Progenitor cell of endocrine pancreas (in vitro differentiated cells): ENCODE measurements around the genes EIF4ENIF1, PISD and PRR14L.

- PRO-cap: no peak
Observed at GRCh38 chr22:30978065-30979077, 9.8 kb upstream of the MORC2 start.

GRCh38 chr22:31044161-31044729, 36.9 kb upstream of the SMTN start:
- PRO-cap: no peak

DNA sequence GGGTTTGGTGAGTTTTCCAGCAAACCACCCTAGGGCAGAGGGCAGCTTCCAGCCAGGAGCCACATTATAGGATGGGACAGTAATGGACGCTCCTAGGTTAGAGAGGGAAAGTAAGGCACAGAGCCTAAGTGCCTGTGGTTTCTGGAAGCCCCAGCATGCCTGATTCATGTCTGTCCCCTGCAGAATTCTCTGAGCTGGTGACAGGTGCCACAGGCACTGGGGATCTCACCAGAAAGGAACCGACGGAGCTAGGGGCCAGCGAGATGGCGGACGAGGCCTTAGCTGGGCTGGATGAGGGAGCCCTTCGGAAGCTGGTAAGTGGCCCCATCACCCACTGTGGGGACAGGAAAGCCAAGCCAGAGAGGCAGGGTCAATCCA, 1.9 kb downstream of the SMTN start:
- PRO-cap: no peak

GRCh38 chr22:31087048-31087351, 5.9 kb downstream of the SMTN start:
- PRO-cap: no peak

- PRO-cap: no peak
Observed at GRCh38 chr22:31088850-31090138, 8.2 kb downstream of the SMTN start.

DNA sequence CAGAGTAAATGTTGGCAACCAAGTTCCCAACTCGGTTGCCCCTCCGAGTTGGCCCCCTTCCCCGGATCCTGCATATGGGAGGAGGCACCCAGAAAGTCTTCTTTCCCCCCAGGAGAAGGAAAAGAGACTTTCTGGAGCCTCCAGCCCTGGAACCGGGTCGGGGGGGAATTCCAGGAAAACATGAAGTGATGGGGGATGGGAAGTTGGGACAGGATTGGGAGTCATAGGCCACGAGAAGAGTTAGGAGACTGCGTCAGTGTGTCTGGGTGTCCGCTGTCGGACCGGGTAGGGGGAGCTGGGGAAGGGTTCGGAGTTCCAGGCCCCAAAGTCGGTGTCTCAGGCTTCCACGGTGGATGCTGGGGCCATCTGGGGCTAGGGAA, 522 bp downstream of the SELENOM start:
- PRO-cap: no peak

- PRO-cap: no peak
Observed at GRCh38 chr22:31148932-31149325, 8.6 kb upstream of the PLA2G3 start.

DNA sequence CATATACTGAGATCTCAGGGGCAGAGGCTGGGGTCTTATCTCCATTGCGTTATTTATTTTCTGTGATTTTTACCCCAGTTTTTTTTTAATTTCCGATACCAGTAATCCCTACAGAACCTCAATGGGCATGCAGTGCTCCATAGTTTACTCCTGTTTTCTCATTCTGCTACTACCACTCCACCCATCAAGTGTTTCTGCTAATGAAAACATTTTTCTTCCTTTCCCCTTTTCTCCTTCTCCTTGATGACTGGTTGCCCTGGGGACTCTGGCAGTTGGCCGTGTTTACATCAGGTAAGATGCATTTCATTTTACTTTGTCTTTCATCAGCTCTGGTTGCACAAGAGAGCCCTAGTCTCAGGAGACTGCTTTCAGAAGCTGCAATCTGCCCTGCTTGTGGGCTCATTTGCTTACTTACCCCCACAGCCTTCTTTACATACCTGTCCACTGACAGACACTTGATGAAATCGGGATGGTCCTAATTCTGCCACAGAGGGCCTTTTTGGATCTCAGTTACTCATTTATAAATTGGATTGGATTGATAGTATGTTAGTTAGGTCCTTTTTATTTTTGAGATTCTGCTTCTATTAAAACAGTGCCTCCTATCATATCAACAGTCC, 19.6 kb upstream of the LIMK2 start:
- PRO-cap: no peak

GRCh38 chr22:31230367-31230981, 18.4 kb downstream of the LIMK2 start:
- PRO-cap: no peak

- PRO-cap: no peak
Observed at GRCh38 chr22:31291604-31292096, 638 bp downstream of the PIK3IP1 start.

DNA sequence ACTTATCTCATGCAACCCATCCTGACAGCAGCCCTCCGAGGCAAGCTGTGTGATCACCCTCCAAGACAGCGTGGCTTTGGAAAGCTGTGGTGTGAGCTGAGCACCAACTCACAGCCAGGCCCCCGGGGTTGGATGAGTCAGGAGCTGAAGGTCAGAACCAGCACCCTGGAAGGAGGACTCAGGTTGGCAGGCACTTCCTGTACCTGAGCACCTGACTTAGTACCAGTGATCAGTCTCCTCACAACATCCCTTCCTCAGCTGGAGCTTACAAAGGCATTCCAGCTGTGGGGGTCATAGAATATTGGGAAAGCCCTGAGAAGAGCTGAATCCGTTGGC, 8.9 kb downstream of the PATZ1 start:
- PRO-cap: no peak

- PRO-cap: no peak
Observed at GRCh38 chr22:31393986-31394300, 5.5 kb upstream of the DRG1 start.

DNA sequence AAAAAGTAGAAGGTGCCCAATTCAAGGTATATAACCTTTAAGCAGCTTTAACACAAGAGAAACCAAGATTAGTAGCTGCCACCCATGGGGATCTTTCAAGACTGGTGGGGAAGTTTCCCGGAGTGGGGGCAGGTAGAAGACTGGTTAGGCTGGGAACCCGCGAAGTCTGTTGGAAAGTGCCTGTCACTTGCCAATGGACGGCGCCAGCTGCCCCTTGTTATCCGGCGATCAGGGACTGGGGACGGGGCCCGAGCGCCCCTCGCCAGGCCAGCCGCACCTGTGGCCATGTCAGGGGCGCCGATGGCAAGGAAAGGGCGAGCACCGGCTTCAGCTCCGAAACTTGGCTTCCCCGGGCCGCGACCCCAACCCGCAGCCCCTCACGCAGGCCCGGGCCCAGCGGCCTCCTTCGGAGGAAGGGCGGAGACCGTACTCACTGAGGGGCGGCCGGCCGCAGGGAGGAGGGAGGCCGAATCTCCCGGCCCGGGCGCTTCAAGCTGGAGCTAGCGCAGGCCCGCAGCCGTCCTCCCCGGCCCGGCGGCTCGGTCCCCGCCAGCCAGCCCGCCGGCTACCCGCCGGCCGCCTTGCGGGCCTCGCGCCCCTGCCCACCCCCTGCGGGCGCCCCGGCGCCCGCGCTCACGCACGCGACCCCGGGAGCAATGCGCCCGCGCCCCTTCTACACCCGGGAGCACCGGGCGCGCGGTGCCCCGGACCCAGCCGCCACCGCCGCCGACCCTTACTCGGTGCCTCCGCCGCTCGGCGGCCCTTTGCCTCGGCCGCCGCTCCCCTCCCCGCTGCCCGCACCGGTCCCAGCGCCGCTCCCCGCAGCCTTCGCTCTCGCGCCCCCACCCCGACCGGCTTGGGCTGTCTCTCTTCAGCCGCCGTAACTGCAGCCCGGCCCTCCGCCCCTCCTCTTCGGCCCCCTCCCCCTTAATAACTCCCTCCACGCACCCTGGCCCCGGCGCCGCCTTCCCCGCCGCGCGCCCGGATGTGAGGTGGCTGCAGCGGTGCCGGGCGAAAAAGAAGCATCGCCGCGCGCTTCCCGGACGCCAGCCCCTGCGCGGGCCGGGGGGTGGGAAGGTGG, at the start of gene EIF4ENIF1:
TSS of gene EIF4ENIF1 (minus strand) at position 886 of the 1,081 bp plus-strand sequence.
- PRO-cap: unidirectional peak, plus-strand start at position 186 of the sequence; unidirectional peak, plus-strand start at position 286 of the sequence; bidirectional peak, plus-strand start outside the sequence, minus-strand start at position 886 of the sequence

DNA sequence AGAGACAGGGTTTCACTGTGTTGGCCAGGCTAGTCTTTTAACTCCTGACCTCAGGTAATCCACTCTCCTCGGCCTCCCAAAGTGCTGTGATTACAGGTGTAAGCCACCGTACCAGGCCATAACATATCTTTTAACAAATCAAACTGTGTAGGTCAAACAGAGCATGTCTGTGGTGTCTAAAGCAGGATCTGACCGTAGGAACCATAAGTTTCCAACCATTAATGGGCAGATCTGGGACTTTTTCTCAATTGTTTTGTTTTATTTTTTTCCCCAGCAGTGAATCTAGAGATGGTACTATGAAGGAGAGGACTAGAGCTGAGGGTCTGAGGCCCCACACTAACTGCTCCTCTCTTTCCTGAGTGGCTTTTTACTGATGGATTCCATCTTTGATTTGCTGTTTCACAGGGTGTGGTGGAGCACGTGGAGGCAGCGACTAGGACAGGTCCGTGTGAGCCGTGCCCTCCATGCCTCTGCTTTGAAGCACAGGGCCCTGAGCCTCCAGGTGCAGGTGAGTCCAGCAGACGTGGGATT, 64.6 kb downstream of the SFI1 start:
- PRO-cap: no peak

- PRO-cap: no peak
Observed at GRCh38 chr22:31626228-31626953, 35.6 kb downstream of the PISD start.

- PRO-cap: bidirectional peak, plus-strand start at chr22:31662377, minus-strand start at chr22:31662215
Observed at GRCh38 chr22:31662086-31662802, at the start of gene PISD. PISD (minus strand) TSS chr22:31662215.

DNA sequence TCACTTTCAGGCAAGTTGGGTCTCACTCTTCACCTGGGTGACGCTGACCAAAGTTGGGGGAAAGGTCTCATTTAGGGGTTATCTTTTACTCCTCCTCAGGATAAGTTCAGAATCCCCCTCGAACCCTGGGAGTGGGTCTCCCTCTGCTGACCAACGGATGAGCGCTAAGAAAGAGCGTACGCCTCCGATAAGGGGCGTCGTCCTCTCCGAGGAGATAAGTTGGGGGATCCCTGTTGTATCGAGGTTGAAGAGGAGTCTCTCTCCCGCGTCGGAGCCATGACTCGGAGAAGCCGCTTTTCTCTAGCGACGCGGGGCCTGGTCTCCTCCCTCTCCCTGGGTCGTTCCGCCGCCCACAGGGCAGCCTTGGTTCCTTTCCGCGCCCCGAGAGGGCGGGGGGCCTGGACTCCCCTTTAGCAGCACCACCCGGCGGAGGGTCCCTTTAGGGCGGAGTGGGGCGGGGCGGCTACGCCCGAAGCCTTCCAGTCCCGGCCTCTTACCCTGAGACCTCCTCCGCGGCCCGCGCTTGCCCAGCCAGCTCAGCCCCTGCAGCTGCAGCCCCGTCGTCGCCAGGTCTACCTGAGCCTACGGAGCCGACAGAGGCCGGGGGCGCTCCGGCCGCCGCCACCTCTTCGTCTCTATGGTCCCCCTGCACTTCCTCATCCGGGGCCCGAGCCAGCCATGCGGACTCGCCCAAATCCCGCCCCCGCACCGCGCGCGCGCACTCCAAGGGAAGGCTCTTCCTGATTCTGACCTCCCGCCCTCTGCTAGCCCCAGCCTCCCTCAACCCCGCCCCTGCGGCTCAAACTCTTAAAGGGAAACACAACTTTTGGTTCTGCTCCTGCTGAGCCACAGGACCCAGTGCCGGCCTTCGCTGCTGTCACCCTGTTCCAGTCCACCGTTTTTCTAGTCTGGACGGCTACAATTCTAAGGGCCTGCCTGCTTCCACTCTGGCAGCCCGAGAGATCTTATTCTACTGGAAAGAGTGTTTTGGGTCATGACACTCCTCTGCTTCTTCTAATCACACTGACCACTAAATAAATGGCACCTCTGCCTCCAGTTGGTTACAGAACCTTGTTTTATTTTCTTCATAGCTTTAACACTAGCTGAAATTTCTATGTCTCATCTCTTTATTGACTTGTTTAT, at the start of gene PRR14L:
TSS of gene PRR14L (minus strand) at position 637 of the 1,143 bp plus-strand sequence.
- PRO-cap: bidirectional peak, plus-strand start at position 509 of the sequence, minus-strand start at position 574 of the sequence

DNA sequence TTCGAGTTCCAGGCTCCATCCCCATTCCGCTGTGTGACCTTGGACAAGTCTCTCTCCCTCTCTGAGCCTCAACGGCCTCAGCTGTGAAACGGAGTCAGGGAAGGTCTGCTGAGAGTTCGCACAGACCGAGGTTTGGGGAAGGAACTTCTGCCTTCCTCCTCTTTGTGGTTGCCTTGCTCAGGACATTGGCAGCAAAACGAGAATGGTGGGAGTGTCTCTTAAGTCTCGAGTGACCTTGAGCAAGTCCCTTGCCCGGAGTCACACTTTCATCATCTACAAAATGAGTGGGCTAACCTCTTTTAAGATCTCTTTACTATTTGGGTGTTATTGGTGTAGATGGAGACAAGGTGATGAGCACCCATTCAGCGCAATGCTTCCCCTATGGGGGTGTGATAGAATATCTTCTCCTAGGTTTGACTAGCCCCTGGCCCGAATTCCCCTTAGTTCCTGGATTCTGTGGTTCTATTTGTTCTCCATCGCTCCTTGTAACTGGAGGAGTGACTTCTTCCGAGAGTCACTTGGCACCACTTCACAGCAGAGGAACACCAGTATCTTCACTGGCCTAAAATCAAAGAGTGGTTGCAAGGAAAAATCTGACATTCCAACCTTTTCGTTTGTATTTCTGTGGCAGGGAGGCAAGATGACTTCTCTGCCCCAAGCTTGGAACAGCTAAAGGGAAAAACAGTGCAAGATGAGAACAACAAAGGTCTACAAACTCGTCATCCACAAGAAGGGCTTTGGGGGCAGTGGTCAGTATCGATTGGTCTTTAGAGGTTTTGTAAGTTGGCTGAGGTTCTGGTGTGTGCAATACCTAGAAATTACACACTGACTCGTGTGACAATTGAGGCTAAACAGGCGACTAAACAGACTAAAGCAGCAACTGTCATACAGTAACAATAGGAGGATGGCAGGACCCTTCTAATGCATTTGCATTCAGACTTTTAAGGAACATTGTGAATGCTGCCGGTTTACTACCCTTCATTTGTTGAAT, 707 bp downstream of the DEPDC5 start:
- PRO-cap: no peak

GRCh38 chr22:32074260-32074534, 31.1 kb downstream of the SLC5A1 start:
- PRO-cap: no peak

DNA sequence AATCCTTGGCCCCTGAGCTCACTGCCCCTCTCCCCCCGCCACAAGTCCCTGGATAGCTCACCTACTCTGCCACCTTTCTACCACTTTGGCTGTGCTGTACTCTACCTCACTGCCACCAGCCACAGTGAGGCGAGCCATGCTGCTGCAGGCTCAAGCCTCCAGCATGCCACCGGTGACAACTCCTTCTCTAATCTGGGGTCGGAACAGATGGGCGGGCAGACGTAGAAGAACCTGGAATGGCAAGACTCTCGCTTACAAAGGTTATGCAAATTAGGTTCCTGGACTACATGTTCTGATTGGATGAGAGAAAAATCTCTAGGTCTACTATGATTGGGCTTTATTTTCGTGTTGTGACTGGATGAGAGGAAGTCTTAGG, 37.7 kb downstream of the C22orf42 start:
- PRO-cap: no peak